Placental epithelial cell (primary cell): ENCODE results near the gene CENPU.

- CAGE, long polyA plus RNA = no peak
These were observed 35.7 kb upstream of the CDKN2AIP start for GRCh38 chr4:183408635-183409334.

DNA sequence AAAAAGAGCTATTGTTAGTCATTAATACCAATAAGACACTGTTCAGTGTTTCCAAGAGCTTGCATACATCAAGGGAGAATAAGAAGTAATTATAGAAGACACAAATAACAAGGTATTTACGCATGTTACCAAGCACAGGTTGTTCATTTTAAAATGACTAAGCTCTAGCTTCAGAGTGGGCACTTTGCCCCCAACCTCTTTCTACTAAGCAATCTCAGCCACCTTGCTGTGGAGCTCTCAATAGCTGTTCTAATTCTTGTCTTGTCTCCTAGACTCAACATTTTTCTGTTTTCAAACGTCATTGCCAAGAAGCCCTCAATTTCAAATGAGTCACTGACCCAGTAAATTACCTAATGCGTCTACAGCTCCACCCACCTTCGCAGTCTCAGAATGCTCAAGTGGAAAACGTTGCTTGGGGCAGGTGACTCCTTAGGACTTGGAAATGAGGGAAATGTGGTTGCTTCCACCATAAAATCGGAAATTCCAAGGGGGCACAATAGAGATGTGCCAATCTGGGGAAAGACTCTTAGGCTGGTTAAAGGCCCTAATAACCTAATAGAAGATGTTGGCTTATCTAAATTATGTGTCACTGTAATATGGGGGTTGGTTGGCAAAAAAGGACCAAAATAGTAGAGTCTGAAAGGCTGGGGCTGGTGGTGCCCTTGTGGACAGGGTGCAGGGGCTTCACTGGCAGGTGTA is 59.0 kb downstream of the ING2 start:
- CAGE, long polyA plus RNA = no peak

- CAGE, long polyA plus RNA = no peak
These were observed 40.5 kb downstream of the RWDD4 start for GRCh38 chr4:183618388-183619002.

- CAGE, long polyA plus RNA = no peak
These were observed 2.1 kb downstream of the IRF2 start for GRCh38 chr4:184472263-184472660.

- CAGE, long polyA plus RNA = no peak
These were observed 1.5 kb downstream of the IRF2 start for GRCh38 chr4:184472661-184473401.

- CAGE, long polyA plus RNA = no peak
These were observed 892 bp downstream of the IRF2 start for GRCh38 chr4:184473402-184473913.

DNA sequence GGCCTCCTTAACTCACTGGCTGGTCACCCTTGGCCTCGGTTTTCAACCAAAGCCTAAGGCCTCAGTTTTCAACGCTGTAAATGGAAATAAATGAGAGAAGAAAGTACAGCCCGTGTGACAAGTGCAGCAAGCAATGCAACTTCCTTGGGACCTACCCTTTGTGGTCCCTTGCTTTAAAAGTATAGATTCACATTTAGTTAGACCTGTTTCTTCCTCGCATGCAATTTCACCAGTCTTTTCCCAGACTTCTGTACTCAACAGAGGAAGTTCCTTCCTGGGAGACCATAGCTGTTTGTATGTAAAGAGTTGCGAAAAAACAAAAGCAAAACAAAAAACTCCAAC is 1.1 kb upstream of the IRF2 start:
- CAGE, long polyA plus RNA = no peak

DNA sequence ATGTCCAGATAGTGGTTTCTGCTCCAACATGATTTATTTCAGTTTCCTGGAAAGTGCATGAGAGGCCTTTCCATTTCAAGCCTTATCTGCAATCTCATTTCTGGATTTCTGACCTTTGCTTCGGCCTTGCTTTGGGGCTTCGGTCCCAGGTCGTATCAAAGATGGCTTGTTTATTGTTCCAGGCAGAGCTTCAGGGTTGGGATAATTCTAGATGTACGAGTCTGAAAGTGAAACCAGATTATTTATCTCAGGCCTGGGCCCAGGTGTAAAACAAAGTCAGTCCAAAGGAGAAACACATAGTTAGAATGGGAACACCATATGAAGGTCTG is 17.0 kb downstream of the PRIMPOL start:
- CAGE, long polyA plus RNA = no peak

DNA sequence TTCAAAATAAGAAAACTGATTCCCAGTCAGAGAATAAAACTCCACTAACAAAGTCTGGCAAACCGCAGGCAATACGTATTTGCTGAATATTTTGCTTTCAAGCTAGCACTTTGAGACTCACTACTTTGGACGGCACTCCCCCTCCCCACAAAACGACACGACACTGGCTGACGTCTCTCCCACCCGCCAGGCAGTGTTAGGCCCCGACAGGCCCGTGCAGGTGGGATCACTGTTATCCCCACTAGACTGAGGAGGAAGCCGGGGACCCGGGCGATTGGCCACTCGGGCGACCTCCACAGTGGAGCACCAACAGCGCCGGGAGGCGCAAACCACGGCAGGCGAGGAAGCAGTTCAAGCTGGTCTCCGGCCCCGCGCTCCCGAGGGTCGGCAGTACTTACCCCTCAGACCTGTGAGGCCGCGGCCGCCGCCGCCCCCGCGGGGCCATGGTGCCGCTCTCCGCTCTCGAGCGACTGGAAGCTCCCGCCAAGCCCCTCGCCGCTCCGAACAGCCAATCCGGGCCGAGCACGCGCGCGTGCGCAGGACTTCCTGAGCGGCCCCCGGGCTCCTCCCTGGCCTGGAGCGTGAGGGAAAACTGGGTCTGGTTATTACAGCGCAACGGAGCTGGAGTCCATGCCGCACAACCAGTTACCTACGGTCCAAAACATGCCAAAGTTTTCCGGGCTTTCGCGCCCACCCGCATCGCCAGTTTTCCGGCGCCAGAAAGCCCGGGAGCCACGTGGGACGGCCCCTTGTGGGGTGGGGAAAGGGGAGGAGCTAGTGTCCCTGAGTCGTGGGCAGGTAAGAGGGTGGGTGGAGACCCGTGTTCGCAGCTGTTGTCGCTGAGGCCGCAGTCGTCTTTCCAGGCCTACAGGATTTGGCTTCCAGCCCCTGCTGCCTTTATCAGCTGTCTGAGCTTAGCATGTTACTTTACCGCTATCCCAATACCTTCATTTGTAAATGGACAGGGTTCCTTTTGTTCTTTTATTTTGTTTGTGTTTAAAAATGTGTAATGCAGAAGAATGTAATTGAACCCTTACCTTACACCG is at the start of gene CENPU:
CENPU (minus strand) TSS at position 479 of the 1,046 bp plus-strand sequence.
- CAGE, long polyA plus RNA = no peak

GRCh38 chr4:184795782-184795999 is 30.1 kb downstream of the ACSL1 start:
- CAGE, long polyA plus RNA = no peak

DNA sequence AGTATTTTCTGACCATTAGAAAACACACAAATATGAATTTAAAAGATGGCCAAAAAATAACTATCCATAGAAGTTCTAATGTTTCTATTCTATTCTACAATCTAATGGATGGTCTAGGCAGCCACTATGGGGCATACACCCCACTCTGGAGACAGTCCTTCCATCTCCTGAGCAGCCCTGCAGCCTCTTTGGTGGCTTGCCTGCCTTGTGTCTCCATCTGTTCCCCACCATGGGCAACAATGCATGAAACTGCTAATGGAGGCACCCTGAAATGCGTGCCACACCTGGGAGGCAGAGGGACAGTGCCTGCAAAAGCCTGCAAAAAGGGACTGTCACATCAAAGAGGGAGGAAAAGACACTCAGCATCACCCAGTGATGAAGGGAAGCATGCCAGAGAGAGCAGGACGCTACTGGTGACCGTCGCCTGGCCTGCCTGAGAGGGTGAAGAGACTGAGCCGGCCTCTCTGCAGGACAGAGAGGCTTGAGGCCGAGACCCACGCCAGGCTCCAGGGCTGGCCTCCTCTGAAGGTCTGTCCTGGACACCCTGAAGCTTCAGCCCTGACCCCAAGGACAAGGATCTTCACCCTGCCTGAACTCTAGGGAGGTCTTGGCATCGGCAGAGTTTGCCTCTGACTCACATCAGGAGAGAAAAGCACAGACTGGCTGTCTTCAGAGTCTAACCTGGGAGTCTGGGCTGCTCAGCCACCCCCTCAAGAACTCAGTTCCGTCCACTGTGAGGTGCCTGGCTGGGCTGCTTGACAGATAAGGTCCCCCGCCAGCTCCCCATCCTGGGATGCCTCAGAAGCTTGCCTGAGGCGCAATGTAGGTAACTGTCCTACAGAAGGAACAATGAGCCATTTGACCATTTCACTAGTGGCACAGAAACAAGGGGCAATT is 8.2 kb downstream of the ACSL1 start:
- CAGE, long polyA plus RNA = no peak

DNA sequence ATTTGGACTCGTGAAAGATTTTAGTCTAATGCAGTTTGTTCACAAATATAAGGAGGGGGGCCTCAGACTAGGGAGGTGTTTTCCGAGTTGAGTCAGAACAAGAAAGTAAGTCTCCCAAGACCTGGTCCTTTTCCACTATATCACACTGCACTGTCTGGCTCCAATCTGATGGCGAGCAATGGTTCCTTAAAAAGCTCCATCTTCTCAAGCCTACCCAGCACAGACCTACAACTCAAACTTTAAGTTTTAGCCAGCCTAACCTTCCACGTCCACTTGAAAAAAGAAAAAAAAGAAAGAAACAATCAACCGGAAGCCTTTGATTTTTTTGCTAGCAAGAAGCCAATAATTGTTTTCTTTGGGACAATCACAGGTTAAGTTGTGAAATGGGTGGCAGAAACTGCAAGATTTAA is 1.2 kb downstream of the ACSL1 start:
- CAGE, long polyA plus RNA = no peak

- CAGE, long polyA plus RNA = no peak
These were observed 23.5 kb upstream of the ACSL1 start for GRCh38 chr4:184849145-184849865.

DNA sequence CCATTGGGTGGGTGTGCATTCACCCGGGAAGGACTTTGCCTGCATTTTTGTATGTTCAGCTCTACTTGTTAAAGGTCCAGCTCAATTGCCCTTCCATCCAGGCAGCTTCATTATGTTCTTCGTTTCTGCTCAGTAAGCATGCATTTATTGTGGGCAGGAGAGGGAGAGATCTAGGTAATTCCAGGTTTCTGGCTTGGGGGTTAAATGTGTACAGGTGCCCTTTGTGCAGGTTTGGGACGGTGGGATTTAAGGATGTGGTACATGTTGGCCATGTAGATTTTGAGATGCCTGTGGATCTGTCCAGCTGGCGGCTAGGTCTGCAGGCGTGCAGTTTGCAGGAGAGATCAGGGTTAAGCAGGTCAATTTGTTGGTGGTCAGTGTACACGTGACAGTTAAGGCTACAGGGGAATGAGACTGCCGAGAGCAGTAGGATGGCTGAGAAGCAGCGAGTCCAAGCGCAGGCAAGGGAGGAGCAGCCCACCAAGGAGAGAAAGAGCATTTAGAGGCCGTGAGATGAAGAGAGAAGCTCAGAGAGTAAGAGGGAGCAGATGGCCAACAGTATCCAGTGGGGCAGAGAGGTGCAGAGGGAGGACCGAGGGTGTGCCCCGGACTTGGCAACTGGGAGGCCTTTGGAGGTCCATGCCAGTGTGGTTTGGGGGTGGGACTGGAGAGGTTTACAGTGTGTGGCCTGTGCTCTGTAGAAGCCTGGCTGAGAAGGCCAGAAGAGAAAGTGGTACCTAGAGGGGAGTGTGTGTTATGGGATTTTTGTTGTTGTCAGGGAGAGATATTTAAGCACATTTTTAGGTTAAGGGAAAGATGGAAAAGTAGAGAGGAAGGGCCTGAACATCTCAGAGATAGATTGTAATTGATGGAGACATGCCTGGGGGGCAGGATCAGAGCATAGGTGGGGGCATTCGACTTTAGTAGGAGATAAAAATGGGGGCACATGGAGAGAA is 18.3 kb downstream of the SNX25 start:
- CAGE, long polyA plus RNA = no peak

GRCh38 chr4:185228873-185229390 is 19.5 kb downstream of the SNX25 start:
- CAGE, long polyA plus RNA = no peak

DNA sequence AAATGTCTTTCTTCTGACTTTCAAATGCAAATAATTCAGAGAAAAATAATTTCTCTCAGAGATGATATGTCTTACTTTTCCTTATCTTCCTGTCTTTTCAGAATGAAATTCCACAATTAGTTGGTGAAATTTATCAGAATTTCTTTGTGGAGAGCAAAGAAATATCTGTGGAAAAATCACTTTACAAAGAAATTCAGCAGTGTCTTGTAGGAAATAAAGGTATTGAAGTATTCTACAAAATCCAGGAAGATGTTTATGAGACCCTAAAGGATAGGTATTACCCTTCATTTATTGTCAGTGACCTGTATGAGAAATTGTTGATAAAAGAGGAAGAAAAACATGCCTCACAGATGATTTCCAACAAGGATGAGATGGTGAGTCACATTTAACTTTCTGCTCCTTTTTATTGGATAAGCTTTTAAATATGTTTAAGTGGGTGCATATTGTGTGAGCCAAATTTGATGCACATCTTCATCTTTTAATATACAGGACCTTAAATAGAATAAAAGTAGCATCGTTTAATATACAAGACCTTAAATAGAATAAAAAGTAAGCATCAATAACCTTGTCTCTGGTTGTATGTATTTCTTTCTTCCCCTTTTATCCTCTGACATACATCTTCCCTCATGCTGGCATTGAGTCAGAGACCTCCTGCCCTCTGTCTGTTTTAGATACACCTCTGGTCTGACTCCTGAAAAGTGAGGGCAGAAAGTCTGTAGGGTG is 72.1 kb downstream of the LRP2BP start:
- CAGE, long polyA plus RNA = no peak

DNA sequence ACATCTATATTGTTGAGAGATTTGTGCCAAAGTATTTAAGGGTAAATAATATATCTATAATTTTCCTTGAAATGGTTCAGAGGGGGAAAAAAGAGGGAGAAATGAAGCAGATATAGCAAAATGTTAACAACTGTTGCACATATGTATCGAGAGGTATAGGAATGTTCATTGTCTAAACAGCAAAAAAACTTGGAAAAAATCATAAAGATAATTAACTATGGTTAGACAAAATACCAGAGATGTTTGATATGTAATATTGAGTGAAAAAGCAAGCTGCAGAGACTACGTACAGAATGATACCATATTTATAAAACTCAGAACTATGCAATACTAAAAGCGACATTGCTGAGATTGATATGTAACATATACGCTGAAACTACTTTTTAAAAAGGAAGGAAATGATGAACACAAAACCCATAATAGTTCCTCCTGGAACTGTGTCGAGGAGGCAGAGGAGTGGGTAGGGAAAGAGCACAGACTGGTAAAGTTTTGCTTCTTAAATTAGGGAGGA is 14.1 kb downstream of the UFSP2 start:
- CAGE, long polyA plus RNA = no peak

GRCh38 chr4:185541075-185541836 is 5.9 kb upstream of the PDLIM3 start:
- CAGE, long polyA plus RNA = no peak

DNA sequence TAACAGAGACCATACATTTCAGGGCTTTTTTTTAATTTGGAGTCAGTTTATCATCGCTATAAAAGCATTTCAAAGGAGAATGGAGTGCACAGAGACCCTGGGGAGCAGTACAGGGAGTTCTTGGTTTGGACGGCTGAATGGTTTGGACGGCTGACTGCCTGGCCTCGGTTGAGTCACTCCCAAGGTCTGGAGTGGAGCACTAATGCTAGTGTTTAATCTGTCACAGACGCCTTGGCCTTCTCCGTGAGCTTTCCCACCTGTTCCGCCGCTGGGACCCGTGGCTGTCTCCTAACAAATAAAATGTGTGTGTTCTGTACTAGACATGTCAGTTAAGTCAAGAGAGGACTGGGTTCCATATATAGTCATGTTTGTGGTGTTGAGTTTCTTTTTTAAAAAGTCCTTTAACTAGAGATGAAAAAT is 7.6 kb upstream of the PDLIM3 start:
- CAGE, long polyA plus RNA = no peak

GRCh38 chr4:185559212-185560417 is 24.3 kb upstream of the PDLIM3 start:
- CAGE, long polyA plus RNA = no peak